ENCODE measurements around a stretch of chr17.

- RRBS, result 2% methylated on average over 32 of the region's 42 CpGs
Measured at GRCh38 chr17:67245816-67246187, 806 bp upstream of the HELZ start.

DNA sequence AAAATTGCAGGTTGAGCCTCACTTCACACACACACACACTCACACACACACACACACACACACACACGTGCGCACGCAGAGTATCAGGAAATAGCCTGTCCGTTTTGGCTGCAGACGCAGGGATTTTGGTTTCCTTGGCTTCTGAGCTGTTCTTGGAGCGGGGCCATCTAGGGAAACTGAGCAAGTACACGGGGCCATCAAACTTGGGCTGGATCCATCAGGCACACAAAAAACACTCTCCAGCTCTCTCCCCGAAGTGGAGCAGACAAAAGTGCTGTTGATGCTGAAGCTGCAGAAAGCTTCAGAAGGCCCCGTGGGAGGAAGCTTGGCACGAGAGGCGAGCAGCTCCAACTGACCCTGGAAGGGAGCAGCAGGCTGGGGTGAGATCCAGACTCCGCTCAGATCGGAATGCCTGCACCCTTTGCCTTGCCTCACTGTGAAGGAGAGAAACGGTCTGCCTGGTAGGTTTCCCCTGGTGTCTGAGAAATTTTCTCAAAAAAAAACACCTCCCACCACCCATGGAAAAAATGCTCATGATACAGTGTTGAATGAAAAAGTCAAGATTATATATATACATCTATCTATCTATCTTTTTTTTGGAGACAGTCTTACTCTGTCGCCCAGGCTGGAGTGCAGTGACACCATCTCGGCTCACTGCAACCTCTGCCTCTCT is 44.6 kb upstream of the HELZ start:
- RRBS, result no CpG with 5 or more reads among the region's 16 CpGs

- RRBS, result no CpG with 5 or more reads among the region's 13 CpGs
Measured at GRCh38 chr17:67365564-67366173, 708 bp downstream of the PSMD12 start.

GRCh38 chr17:67386450-67386913 is 9.4 kb downstream of the PITPNC1 start:
- RRBS, result no CpG with 5 or more reads among the region's 6 CpGs

GRCh38 chr17:67419180-67419709 is 42.2 kb downstream of the PITPNC1 start:
- RRBS, result no CpG with 5 or more reads among the region's 11 CpGs

DNA sequence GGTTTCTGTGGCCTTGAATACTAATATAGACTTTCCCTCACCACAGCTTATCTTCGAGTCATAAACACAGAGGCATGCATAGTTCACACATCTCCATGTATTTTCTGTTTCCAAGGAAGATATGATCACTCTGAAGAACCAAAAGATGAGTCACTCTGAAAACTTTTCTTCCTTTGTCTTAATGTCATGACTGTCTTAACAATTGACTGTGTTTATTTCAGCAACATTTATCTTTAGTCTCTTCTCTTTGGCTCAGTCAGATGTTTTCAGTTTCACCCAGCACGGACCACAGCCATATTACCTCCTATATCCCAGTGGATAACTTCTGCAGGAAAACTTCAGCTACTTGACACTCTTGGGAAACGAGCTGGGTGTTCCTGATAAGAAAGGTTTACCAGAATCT is 54.6 kb downstream of the PITPNC1 start:
- RRBS, result no CpG with 5 or more reads among the region's 3 CpGs

GRCh38 chr17:67827690-67828127 is 2.4 kb downstream of the BPTF start:
- RRBS, result no CpG with 5 or more reads among the region's 7 CpGs

GRCh38 chr17:68205606-68206295 is 42.1 kb upstream of the AMZ2 start:
- RRBS, result 1% methylated on average over 14 of the region's 64 CpGs

DNA sequence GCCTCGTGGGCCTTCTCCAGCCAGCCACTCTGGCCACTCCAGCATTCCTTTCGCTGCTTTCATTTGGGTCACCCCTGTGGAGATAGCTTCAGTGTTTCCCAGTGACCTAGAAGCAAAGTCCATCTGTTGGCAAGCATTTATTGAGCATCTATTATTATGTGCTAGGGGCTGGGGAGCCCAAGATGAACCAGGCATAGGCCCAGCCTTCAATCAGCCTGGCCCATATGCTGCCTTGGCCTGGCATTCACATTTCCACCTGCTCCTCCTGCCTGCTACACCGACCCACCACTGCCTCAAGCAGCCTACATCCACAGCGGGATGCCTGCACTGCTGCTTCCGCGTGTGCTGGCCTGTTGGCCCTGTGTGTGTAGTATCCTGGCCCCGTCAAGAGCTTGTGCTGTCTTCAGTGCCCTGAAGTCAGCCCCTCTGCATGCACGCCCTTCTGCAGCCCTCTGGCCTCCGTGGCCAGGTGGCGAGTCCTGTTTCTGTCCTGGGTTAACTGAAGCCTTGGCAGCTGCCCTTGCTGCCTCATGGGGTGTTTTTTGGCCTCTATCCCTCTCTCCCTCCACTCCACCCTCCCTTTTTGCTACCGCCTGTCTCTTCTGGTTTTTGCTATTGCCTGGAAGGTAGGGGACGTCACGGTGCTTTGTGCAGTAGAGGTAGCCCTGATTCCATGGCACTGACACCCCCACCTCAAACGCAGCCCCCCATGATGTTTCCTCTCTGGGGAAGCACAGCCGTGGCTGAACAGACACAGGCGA is 19.1 kb upstream of the AMZ2 start:
- RRBS, result no CpG with 5 or more reads among the region's 16 CpGs

GRCh38 chr17:68273758-68274110 is 17.2 kb downstream of the SLC16A6 start:
- RRBS, result 66% methylated on average over 4 of the region's 11 CpGs

DNA sequence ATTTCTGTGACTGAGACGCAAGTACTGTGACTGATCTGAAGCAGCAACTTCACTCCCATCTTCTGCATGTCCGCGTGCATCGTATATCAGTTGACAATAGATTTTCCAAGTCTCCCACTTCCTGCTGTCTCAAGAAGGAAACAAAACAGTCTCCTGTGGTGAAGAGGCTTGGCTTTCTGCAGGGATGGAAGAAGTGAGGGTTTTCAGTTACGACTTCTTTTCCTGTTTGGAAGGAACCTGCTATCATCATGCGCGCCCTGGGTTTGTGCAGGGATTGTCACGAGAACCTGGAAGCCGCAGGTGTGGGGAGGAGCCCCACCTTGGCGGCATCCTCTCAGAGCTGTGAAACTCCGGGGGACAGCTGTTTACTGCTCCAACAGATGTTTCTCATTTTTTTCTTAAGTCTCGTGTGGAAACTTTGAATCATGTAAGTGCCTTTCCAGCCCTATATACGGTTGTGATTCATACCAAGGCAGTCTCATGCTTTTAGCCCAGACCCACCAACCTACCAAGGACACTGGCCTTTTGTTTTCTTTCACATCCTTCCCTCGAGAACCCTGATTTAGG is 57.5 kb downstream of the WIPI1 start:
- RRBS, result no CpG with 5 or more reads among the region's 14 CpGs

DNA sequence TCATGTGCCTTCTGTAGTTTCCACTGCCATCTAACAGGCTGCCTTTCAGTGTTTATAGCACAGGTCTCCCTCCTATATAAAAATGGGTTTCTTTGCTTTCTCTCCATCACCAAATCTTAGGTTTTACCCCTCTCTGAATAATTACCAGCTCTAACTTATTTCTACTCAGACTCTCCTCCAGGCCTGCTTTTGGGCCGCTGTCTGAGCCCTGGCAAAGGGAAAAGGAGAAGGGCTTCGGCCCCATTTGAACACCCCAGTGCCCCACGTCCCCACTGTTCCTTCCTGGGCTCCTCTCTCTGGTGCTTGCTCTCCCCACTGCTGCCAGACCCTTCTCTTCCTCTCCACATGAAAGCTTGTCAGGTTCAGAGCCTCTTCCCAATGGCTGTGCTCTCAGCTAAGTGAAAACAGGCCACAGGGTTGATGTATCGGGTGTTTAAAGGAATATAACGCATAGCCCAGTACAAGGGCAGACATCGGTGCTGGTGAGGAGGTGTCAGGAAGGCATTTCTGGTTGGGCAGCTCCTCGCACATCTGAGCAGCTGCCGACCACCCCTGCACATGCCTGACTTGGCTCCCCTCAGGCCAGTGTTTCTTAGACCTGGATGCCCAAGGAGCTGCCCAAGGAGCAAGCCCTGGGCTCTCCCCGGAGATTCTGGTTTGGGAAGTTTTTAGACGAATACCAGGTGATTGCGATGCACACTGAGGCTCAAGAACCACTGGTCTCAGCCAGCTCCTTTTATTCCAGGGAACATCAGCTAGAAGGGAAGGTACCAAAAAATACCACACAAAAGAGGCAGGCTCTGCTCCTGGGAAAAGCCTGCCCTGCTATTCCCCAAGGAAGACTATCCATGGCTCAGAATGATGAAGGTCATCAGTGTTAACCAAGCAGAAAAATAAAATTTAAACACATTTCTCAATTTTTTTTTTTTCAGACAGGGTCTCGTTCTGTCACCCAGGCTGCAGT is 11.7 kb downstream of the WIPI1 start:
- RRBS, result no CpG with 5 or more reads among the region's 12 CpGs

- RRBS, result no CpG with 5 or more reads among the region's 11 CpGs
Measured at GRCh38 chr17:68446395-68447178, 10.7 kb downstream of the WIPI1 start.

DNA sequence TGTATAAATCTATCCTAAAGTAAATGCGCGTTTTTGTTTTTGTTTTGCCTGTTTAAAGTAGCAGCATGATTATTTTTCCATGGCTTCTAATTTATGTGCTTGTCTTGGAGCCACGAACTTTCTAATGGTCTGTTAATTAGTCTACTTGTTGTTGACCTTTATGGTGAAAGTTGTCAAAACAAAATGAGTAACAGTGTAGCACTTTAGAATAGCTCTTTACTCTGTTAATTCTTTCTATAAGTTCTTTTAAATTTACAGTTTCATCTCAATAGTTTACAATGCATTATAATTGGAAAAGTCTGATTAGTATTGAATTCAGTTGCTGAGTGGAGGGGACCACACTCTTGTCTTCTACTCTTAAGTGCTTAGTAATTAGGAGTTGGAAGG is 1.8 kb downstream of the PRKAR1A start:
- RRBS, result no CpG with 5 or more reads among the region's 3 CpGs

GRCh38 chr17:68539259-68540007 is 27.2 kb downstream of the PRKAR1A start:
- RRBS, result no CpG with 5 or more reads among the region's 16 CpGs

- RRBS, result no CpG with 5 or more reads among the region's 3 CpGs
Measured at GRCh38 chr17:68597834-68598293, 3.3 kb downstream of the FAM20A start.

DNA sequence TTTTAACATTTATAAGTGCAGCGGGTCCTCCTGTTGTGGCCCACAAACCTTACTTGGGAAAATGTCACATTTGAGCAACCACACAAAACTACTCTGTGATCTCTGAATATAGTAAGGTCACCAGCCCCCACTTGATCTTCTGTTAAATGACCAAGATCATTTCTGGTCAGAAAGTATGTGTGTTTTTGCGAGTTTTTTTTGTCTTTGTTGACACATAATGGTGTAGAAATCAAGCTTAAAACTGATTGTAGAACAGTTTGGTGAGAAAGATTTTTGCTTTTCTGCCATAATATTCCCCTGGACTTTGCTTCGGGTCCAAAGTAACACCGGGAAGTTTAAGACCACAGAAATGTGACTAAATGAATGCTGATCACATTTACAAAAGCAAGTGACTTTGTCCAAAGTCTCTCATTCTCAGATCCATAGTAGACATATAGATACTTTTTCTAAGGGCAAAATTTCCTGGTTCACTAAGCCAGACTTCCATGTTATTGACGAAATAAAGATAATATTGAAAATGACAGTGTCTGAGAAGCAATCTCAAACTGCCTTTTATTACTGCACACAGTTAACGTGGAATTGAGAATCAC is 2.6 kb downstream of the FAM20A start:
- RRBS, result no CpG with 5 or more reads among the region's 6 CpGs

- RRBS, result no CpG with 5 or more reads among the region's 6 CpGs
Measured at GRCh38 chr17:68599085-68599571, 2.0 kb downstream of the FAM20A start.

- RRBS, result no CpG with 5 or more reads among the region's 4 CpGs
Measured at GRCh38 chr17:68661973-68662452, 60.8 kb upstream of the FAM20A start.

DNA sequence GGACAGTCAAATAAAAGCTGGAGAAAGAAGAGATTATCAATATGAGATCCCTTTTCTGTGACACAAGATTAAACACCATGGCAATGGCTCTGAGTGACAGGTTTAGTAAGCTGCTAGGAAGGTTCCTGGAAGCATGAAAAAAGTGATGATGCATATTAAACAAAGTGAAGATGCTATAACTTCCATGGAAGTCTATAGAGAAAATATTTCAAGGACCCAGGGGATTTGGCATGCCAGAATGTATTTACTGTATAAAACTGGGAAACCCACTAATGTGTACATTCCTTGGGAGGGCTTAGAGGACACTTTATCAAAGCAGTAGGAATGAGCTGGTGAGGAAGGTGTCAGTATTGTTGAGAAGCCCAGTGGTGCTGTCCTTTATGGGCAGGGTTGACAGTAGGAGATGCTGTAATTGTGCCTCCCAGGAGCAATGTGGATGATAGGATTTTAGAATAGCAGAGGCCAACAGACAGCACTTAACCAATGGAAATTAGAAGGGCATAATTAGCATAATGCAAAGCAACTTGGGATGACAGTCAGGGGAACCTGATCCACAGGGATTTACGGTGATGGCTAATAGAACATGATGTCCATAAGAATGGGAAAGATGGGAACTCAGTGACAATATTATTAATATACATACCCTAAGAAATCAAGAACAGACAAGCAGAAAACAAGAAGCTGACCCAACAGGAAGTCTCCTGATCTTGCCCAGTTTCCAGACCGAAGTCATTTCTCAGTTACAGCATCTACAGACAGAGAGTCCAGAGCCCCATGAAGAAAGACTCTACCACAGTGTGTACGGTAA is 132.9 kb downstream of the ABCA8 start:
- RRBS, result no CpG with 5 or more reads among the region's 3 CpGs